Mesenchymal stem cell of Wharton's jelly (primary cell): ENCODE results near the gene TBKBP1.

DNA sequence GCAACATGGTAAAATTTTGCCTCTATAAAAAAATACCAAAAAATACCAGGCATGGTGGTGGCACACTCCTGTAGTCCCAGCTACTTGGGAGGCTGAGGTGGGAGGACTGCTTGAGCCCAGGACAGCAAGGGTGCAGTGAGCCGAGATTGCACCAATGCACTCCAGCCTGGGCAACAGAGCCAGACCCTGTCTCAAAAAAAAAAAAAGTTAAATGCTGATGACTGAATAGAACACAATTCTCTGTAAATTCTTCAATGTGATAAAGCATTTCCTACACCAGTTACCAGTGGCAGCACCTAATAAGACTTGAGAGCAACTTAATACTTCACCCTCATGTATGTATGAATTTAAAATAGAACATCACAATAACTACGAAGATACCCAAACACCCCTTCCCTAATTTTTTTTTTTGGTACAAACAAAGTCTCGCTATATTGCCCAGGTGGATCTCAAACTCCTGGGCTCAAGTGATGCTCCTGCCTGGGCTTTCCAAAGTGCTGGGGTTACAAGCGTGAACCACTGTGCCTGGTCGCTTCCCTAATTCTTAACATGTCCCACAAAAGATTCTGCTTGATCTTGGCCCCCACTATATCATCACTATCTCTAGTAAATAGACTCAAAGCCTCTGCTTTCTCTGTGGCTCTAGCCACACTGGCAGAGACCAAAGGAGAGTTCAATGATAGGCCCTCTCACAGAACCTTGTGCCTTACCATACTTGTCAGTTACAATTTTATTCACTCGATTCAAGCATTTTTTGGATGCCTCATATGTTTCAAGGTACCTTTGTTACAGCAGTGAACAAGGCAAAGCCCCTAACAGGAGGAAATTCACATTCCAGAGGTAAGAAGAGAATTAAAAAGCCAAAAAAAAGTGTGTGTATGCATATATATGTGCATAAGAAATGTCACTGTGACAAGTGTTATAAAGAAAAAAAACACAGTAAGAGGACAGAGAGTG, 65.4 kb downstream of the KANSL1 start:
- CAGE, long polyA plus RNA = no peak

- CAGE, long polyA plus RNA = no peak
These were observed 47.2 kb downstream of the KANSL1 start for GRCh38 chr17:46145926-46146470.

- CAGE, long polyA plus RNA = no peak
These were observed 1.3 kb upstream of the KANSL1 start for GRCh38 chr17:46194457-46194906.

DNA sequence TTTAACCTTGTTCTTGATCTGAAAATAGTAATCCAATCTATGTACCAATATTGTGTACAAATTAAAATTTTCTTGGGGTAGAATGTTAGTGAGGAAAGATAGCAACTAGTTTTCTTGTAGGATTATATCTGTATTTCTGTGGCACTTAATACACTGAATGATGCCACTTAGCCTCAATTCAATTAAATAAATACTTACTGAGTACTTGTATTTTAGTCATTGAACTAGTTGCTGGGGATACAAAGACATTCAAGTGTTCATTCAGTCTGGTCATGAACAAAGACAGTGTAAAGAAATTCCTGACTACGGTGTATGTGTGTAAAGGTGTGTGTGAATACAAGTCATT, 107.3 kb downstream of the WNT3 start:
- CAGE, long polyA plus RNA = no peak

GRCh38 chr17:47117048-47117855, 71.8 kb downstream of the CDC27 start:
- CAGE, long polyA plus RNA = no peak

DNA sequence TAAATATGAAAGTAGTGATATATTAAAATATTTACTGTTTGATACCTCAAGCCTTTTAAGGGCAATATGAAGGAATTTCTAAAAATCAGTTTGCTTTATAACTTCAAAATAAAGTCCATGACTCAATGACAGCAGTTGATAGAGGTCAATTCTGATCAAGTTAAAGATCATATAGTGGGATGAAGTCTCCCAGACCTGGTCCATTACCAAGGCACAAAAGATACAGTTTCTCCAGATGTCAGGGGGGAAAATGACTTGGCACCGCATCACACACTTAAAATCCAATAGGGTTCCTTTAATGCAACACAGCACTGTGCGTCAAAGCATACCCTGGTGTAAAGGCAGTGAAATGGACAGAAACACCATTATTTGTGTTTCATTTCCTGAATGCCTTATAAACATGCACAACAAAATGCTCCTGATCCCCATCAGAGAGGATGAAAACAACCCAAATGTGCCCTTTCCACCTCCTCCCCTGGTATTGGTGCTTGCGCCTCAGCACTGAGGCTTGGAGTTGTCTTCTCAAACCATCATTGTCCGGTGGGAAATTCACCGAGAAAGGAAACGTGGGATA, 944 bp downstream of the CDC27 start:
- CAGE, long polyA plus RNA = no peak

DNA sequence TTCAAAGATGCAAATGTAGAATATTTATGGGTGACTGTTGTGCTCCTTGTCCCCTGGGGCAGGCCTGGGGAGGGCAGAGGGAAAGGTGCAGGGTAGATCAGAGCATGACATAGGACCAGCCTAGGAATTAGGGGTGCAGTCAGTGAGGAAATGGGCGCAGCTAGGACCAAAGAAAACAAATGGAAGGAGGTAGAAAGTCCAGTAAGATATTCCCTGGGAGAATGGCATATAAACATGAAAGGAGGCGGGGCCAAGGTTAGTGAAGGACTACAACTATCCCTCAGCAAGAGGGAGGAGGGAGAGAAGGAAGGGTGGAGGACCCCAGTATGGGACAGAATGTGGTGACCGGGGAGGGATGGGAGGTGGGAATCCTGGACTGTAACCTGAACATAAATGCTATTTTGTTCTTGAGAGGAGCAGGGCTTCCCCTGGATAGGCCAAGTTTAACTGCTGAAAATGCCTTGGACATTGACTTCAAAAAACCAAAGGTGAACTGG, 22.8 kb downstream of the ITGB3 start:
- CAGE, long polyA plus RNA = no peak

DNA sequence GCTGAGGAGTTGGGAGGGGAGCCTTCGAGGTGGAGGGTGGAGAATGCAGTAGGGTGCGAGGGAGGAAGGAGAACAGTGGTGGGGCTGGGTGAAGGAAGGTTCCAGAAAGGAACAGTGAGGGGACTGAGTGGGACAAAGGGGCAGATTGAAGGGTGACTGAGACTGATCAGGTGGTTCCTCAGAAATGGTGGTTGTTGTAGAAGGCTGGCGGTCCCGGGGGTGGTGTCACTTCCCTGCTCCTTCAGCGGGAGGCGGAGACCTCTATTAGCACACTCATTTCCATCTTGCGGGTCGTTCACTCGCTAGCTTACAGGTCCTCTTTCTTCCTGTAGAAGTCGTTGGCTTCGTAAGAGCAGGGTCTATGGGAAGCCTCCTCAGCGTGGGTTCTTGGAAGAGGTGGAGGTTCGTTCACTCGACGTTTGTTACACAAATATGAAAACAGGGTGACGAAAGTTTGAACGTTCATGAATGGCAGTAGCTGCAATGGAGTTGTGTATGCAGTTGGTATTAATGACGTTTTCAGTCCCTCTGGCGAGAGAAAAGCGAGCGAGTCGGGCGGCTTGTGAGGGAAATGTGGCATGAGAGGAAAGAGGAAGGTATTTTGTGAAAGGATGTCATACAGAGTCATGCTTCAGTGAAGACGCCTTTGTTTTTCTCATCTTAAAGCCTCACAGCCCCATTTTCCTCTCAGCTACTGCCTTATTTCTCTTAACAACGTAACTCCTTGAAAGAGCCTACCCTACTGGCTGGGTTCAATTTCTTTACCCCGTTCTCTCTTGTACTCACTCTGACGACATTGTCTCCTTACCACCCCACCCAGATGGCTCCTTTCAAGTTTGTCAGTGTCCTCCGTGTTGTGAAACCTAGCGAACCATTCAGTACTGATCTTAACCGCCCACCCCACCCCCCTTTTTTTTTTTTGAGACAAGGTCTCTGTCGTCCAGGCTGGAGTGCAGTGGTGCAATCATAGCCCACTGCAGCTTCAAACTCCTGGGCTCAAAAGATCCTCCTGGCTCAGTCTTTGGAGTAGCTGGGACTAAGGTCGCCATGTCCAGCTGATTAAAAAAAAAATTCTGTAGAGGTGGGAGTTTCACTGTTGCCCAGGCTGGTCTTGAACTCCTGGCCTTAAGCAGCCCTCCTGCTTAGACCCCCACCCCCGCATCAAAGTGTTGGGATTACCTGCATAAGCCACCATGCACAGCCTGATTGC, 772 bp downstream of the EFCAB13 start:
- CAGE, long polyA plus RNA = no peak

DNA sequence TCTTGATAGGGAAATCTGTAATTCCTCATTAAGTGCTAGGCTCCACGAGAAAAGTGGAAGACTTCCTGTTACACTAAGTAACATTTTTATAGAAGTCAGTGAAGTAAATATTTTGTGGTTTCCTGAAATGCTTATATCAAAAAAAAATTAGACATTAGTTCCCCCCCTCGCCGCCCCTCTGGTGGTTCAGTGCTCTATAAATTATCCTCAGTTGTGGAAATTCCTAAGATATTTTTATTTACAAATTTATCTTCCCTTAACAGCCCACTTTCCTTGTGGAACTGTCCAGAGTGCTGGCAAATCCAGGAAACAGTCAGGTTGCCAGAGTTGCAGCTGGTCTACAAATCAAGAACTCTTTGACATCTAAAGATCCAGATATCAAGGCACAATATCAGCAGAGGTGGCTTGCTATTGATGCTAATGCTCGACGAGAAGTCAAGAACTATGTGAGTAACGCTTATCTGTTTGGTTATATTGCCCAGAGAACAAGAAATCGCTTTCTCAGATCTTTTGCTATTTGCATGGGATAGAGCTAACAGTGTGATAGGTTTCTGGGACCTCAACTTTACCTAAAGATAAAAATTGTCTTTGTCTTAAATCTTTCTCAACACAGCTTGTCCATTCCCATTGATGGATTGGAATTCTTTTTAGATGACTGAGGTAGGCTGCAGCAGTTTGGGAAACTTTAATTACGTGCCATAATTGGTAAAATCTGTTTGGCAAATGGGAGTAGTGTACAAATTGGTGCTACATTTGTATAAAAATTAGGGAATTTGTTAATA, 2.9 kb downstream of the KPNB1 start:
- CAGE, long polyA plus RNA = no peak

DNA sequence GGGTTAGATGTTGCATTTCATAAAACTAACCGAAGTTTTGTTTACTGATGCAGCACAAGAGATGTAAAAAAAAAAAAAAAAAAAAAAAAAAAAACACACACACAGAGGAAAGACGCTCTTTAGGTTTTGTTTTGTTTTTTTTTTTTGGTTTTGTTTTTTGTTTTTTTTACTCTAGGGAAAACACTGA, 11.0 kb upstream of the TBKBP1 start:
- CAGE, long polyA plus RNA = no peak

- CAGE, long polyA plus RNA = no peak
These were observed at the start of gene TBKBP1 for GRCh38 chr17:47693359-47694358. TSS of gene TBKBP1 (plus strand) at chr17:47694161.

- CAGE, long polyA plus RNA = no peak
These were observed 391 bp downstream of the TBKBP1 start for GRCh38 chr17:47694359-47694744.

- CAGE, long polyA plus RNA = no peak
These were observed 1.6 kb downstream of the MRPL10 start for GRCh38 chr17:47829804-47830018.

GRCh38 chr17:47841718-47842391, 782 bp upstream of the SCRN2 start:
- CAGE, long polyA plus RNA = no peak

GRCh38 chr17:47855402-47856126, 4.6 kb upstream of the SP6 start:
- CAGE, long polyA plus RNA = no peak

- CAGE, long polyA plus RNA = no peak
These were observed 135.5 kb downstream of the SNX11 start for GRCh38 chr17:48243107-48243359.

DNA sequence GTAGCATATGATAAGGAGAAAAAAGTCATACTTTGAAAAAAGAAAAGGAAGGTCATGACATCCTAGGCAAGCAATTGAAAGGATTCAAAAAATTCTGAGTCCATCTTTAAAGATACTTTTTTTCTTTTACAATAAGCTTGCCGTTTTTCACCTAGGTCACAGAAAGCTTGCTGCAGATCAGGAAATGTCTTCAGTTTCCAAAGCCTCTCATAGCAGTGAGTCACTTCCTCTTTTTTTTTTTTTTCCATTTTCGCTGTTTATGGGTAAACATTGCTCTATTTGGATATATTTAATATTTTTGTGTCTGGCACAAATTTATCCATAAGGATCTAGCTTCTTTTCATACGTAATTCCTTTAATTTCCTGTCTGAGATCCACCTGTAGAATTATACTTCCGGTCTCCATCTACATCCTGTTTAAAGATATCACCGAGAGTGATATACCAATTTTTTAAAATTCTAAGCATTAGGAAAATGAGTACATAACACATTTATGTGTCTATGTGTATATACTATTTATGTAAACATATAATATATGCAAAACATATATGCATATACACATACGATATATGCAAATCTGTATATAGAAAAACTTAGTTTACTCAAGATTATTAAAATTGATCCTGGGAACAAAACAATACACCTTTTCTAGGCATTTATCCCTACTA, 134.5 kb downstream of the SKAP1 start:
- CAGE, long polyA plus RNA = no peak

- CAGE, long polyA plus RNA = no peak
These were observed 26.5 kb upstream of the SKAP1 start for GRCh38 chr17:48456502-48456986.

DNA sequence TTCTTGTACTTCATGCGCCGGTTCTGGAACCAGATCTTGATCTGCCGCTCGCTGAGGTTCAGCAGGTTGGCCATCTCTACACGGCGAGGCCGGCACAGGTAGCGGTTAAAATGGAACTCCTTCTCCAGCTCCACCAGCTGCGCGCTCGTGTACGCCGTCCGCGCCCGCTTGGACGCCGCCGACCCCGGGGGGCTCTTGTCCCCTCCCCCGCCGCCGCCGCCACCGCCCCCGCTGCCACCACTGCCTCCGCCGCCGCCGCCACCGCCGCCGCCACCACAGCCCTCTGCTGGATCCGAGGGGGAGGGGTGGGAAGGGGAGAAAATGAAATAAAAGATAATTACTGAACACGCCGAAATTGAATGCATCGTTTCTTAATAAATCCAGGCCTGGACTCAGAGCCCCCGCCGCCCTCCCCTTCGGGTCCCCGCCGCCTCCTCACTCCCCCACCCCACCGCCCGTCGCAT, 6.0 kb upstream of the HOXB2 start:
- CAGE, long polyA plus RNA = no peak

- CAGE, long polyA plus RNA = no peak
These were observed 3.7 kb downstream of the HOXB3 start for GRCh38 chr17:48586294-48586764.